ENCODE measurements around a stretch of chr20.

DNA sequence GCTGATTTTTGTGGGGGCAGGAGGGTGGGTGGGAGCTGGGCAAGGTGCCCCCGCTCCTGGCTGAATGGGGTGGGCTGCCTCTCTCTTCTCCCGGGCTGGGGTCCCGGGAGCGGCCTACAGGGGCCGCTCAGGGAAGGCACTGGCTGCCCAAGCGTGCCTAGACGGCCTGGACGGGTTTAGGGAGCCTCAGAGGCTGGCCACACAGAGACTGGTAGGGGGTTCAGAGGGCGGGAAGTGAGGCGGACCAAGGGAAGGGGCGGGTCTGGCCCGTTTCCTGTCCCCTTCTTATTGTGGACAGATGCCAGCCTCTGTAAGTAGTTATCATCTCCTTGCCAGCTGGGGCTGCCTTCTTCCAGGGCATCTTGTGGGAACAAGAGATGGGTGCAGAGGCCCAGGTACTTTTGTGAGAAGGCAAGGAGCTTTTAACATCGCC is 386 bp downstream of the CD40 start:
- PRO-cap: no peak

GRCh38 chr20:46206828-46207258 is 88.7 kb downstream of the CD40 start:
- PRO-cap: no peak

GRCh38 chr20:46220412-46221154 is 87.7 kb downstream of the CDH22 start:
- PRO-cap: bidirectional peak, plus-strand start at chr20:46221047, minus-strand start at chr20:46221071

GRCh38 chr20:46305381-46306182 is 2.7 kb downstream of the CDH22 start:
- PRO-cap: no peak

GRCh38 chr20:46349499-46350414 is 14.5 kb downstream of the SLC35C2 start:
- PRO-cap: no peak

- PRO-cap: no peak
Observed at GRCh38 chr20:46458500-46459654, 52.5 kb upstream of the ELMO2 start.

DNA sequence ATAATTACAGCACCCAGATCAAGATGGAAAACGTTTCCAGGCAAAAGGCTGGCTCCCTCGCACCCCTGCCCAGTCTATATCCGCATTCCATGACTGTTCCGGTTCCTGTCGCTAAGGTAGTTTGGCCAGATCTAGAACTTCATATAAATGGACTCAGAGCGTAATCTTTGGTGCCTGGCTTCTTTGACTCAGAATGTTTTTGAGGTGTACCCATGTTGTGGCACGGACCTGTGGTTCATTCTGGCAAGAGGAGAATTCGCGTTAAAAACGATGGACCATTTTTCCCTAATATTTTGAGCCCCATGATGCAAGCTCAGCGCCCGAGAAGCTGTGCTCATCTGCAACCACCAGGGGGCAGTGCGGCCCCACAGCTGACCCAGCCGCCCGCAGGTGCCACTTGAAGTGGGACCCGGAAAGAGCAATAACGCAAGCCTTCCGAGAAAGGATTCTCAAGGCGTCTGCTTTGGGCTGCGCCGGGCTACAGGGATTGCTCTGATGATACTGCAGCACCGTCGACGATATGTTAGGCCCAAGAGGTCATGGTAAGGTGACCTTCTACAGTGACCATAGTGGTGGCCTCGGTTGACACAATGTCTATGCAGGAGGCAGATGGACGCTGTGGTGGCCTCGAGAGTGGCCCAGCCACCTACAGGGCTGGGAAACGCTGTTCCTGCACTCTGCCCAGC is 160.2 kb downstream of the ZMYND8 start:
- PRO-cap: no peak

GRCh38 chr20:47249244-47250047 is 107.1 kb downstream of the ZMYND8 start:
- PRO-cap: no peak

- PRO-cap: no peak
Observed at GRCh38 chr20:47253616-47254414, 102.7 kb downstream of the ZMYND8 start.

GRCh38 chr20:47278104-47279313 is 78.0 kb downstream of the ZMYND8 start:
- PRO-cap: no peak

- PRO-cap: no peak
Observed at GRCh38 chr20:47335871-47336888, 20.3 kb downstream of the ZMYND8 start.

GRCh38 chr20:47357006-47357272 is 440 bp upstream of the ZMYND8 start:
- PRO-cap: no peak

GRCh38 chr20:47493496-47494153 is 8.1 kb upstream of the NCOA3 start:
- PRO-cap: no peak

GRCh38 chr20:47610373-47610811 is 108.7 kb downstream of the NCOA3 start:
- PRO-cap: no peak

GRCh38 chr20:47735530-47736176 is 49.6 kb downstream of the SULF2 start:
- PRO-cap: no peak

GRCh38 chr20:47785838-47786962 is 919 bp upstream of the SULF2 start:
- PRO-cap: unidirectional peak, minus-strand start at chr20:47785986; unidirectional peak, minus-strand start at chr20:47786570

DNA sequence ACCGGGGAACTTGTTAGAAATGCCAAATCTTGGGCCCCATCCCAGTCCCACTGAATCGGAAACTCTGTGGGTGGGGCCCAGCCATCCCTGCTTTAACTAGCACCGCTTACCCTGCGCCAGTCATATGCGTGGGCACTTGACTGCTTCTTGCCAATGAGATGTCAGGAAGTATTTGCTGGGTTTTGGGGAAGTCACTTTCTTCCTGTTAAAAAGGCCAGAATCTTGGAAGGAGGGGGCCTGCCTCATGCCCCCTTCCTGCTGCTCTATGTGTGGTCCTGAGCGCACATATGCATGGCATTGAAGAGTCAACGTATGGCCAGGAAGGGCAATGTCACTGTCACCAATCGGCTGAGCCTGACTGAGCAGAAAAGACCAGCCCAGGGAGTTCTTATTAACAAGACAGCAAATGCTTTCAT is 11.8 kb upstream of the SULF2 start:
- PRO-cap: no peak

DNA sequence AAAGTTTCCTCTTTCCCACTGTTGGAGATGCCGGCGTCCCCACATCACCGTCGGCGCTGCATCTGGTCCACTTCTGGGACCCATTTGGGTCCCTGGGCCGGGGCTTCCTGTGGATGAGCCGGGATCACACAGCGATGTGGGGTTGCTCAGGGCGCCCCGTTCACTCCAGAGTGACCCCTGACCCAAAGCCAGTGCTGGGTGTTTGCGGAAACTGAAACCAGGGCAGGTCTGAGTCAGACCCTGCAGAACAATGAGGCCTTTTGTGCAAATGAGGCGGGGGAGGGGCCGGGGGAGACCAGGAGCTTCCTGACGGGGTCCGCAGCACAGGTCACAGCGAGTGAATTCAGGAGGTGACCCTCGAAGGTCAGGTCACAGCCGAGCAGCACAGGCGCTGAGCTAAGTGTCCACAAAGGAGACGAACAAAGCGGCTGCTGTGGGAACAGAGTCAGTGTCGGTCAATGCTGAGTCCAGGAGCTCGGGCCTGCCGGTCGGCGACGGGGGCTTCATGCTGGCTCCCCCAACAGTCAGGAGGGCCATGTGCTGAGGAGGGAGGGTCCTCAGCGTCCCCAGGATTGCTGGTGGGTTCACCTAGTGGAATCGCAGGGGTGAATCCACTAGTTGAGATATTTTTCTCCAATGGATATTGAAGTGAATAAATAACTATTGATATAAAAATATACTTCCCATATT is 188.2 kb upstream of the SULF2 start:
- PRO-cap: no peak

GRCh38 chr20:48020088-48020451 is 234.8 kb upstream of the SULF2 start:
- PRO-cap: no peak

DNA sequence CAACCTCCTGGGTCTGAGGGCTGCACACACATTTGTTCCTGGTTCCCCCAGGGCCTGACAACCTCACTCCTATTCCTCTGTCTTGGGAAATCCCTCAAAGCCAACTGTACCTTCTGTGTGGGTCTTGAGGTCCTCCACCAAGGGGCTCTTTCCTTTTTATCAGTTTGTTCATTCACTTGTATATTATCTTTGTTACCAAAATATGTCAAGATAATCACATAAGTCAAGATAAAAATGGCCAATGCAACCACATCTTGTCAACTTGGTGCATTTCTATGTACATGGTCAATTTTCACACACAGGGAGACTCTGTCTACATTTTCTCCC is 419.4 kb downstream of the PREX1 start:
- PRO-cap: no peak

Data from LUHMES (cell line).